Esophagus squamous epithelium (tissue), 4 donors: ENCODE results near the genes HPDL and TESK2.

GRCh38 chr1:45326573-45327690, at the start of gene HPDL:
HPDL (plus strand) TSS chr1:45326895.
- PRO-cap, result bidirectional peak, plus-strand start at chr1:45326932, minus-strand start at chr1:45326787
- RAMPAGE, long total RNA, 4 experiments, result start-site peak on the plus strand in 2 of 4 experiments, at chr1:45326851-45326897 at its widest, 15 to 19 reads per replicate

GRCh38 chr1:45490616-45491725, at the start of gene TESK2:
TESK2 (minus strand) TSS chr1:45491163.
- PRO-cap, result bidirectional peak, plus-strand start at chr1:45491450, minus-strand start at chr1:45491162
- RAMPAGE, long total RNA, 4 experiments, result start-site peak on the minus strand in 4 of 4 experiments, at chr1:45491134-45491163 at its widest, 18 to 101 reads per replicate

DNA sequence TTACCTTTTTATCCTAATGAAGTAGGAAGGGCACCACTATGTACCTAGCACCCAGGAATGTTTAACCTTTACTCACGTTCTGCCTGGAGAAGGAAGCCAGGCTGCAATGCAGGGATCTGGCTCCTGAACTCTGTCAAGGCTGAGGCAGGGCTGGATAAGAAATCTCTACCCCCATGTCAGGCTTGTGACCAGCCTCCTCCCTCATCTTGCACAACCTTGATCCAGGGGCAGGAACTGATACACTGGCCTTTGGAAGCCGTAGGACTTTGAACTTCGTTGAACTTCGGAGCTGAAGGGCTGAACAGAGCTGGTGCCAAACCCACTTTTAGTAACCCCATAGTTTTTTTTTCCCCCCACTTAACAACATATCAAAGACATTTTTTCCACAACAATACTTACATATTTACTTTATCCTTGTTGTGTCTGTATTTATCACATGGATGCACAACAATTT, 8.0 kb upstream of the AKR1A1 start:
- PRO-cap, result bidirectional peak, plus-strand start at position 279 of the sequence, minus-strand start at position 132 of the sequence
- RAMPAGE, long total RNA, 4 experiments, result no peak in any of the 4 experiments

- PRO-cap, result bidirectional peak, plus-strand start at chr1:45584783, minus-strand start at chr1:45584577; unidirectional peak, plus-strand start at chr1:45584783; bidirectional peak, plus-strand start at chr1:45585031, minus-strand start at chr1:45585040
- RAMPAGE, long total RNA, 4 experiments, result no peak in any of the 4 experiments
Observed at GRCh38 chr1:45584222-45585441, 791 bp downstream of the NASP start.

GRCh38 chr1:45615677-45616458, 8.0 kb downstream of the CCDC17 start:
- PRO-cap, result no peak
- RAMPAGE, long total RNA, 4 experiments, result no peak in any of the 4 experiments

DNA sequence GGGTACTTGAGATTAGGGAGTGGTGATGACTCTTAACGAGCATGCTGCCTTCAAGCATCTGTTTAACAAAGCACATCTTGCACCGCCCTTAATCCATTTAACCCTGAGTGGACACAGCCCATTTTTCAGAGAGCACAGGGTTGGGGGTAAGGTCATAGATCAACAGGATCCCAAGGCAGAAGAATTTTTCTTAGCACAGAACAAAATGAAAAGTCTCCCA, 10.6 kb downstream of the IPP start:
- PRO-cap, result no peak
- RAMPAGE, long total RNA, 4 experiments, result no peak in any of the 4 experiments

- PRO-cap, result no peak
- RAMPAGE, long total RNA, 4 experiments, result no peak in any of the 4 experiments
Observed at GRCh38 chr1:45872101-45872528, 68.7 kb downstream of the MAST2 start.

GRCh38 chr1:45892365-45892815, 89.0 kb downstream of the MAST2 start:
- PRO-cap, result unidirectional peak, minus-strand start at chr1:45892487
- RAMPAGE, long total RNA, 4 experiments, result no peak in any of the 4 experiments

- PRO-cap, result no peak
- RAMPAGE, long total RNA, 4 experiments, result no peak in any of the 4 experiments
Observed at GRCh38 chr1:46173192-46173995, 1.5 kb upstream of the TSPAN1 start.

DNA sequence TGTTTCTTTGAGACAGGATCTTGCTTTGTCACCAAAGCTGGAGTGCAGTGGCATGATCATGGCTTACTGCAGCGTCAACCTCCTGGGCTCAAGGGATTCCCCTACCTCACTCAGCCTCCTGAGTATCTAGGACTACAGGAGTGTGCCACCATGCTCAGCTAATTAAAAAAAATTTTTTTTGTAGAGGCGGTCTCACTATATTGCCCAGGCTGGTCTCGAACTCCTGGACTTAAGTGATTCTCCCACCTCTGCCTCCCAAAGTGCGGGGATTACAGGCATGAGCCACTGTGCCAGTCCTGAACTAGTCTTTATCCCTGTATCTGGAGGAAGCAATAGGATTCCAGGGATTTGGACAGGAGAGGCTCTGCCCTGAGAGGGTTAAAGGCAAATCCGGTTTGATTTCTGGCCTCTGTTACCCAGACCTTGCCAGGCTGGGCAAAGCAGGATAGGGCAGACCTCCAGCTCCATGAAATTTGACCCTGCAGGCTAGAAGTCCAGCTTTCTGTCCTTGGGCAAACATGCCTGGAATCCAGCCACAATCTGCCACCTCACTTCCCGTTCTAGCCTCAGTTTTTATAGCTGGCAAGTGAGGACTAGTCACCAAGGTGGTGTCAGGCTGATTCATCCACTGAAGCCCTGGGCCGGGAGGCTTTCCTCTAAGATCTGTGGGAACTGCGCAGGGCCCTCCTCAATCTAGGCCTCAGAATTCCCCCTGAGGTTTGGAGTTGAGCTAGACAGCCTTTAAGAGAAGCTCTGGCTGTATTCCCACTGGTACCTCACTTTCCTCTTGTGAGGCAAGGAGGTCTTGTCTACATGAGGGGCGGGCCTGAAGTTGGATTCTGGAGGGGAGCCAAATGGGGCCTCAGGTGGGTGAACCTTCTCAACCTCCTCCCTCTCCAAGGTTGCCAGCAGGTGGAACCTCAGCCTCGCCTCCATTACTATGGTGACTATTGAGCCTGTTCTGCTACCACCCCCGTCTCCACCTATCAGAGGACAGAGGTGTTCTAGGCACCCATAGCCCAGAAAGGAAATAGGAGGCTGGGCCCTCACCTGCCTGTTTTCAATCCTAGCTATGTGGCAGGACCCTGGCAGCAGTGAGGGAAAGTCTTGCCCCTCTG, 6.9 kb upstream of the P3R3URF start:
- PRO-cap, result bidirectional peak, plus-strand start at position 624 of the sequence, minus-strand start at position 630 of the sequence
- RAMPAGE, long total RNA, 4 experiments, result no peak in any of the 4 experiments

DNA sequence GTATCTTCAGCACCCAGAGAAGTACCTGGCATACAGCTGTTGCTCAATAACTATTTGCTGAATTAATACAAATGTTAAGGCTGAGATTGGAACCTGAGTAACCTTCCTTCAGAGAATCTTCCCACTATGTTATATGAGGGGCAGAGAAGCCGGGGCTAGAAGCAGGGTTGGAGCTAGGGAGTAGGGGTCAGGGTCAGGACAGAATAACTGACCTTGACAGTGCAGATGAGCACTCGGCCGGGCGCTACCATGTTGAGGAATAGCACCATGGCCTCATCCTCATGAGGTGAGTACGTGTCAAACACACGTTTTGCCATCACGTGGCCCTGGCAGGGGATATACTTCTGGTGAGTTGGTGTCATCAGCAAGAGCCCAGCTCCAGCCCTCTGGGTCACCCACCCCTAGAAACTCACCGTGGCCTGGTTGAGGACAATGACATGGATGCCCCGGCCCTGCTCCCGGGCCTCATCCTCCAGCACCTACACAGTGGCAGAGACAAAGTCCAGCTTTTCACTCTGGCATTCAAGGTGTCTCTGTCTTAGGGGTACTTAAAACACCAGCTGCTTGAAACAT, 2.5 kb downstream of the POMGNT1 start:
- PRO-cap, result no peak
- RAMPAGE, long total RNA, 4 experiments, result no peak in any of the 4 experiments

DNA sequence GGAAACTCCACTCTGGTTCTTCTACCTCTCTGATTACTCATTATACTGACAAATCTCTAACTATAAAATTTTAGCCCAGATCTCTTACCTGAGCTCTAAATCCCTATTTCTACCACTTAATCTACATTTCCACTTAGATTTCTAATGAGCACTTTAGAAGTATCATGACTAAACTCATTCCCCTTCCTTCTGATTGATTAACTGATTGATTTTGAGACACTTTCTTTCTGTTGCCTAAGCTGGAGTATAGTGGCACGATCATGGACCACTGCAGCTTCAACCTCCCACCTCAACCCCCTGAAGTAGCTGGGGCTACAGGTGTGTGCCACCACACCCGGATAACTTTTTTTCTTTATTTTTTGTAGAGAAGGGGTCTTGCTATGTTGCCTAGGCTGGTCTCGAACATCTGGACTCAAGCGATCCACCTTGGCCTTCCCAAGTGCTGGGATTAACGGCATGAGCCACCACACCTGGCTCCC, 27.4 kb downstream of the LRRC41 start:
- PRO-cap, result no peak
- RAMPAGE, long total RNA, 4 experiments, result no peak in any of the 4 experiments

GRCh38 chr1:46301204-46301832, 2.1 kb downstream of the LRRC41 start:
- PRO-cap, result no peak
- RAMPAGE, long total RNA, 4 experiments, result no peak in any of the 4 experiments

DNA sequence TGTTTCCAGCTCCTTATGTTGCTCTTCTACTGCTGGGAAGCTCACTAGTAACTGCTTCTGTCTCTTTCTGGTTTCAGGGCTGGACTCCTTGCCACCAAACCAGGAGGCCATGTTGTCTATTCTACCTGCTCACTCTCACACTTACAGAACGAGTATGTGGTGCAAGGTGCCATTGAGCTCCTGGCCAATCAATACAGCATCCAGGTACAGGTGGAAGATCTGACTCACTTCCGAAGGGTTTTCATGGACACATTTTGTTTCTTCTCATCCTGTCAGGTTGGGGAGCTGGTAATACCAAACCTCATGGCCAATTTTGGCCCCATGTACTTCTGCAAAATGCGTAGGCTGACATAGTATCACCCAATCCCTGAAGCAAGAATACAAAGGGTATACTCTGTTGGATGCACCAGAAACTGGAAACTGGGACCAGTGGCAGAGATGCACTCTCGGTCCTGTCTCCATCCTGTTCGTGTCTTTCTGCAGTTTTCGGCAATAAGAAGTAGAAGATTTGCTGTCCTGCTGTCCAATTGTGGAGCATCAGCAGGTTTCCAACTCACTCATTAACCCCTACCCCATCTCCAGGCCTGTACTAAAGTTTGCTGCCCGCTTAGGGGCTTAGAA, 21.0 kb downstream of the NSUN4 start:
- PRO-cap, result no peak
- RAMPAGE, long total RNA, 4 experiments, result no peak in any of the 4 experiments

- PRO-cap, result no peak
- RAMPAGE, long total RNA, 4 experiments, result no peak in any of the 4 experiments
Observed at GRCh38 chr1:46363005-46363754, 22.6 kb downstream of the NSUN4 start.

GRCh38 chr1:46533167-46533908, 2.0 kb downstream of the TMEM275 start:
- PRO-cap, result no peak
- RAMPAGE, long total RNA, 4 experiments, result no peak in any of the 4 experiments

GRCh38 chr1:46665565-46666366, 2.4 kb downstream of the ATPAF1 start:
- PRO-cap, result no peak
- RAMPAGE, long total RNA, 4 experiments, result no peak in any of the 4 experiments

DNA sequence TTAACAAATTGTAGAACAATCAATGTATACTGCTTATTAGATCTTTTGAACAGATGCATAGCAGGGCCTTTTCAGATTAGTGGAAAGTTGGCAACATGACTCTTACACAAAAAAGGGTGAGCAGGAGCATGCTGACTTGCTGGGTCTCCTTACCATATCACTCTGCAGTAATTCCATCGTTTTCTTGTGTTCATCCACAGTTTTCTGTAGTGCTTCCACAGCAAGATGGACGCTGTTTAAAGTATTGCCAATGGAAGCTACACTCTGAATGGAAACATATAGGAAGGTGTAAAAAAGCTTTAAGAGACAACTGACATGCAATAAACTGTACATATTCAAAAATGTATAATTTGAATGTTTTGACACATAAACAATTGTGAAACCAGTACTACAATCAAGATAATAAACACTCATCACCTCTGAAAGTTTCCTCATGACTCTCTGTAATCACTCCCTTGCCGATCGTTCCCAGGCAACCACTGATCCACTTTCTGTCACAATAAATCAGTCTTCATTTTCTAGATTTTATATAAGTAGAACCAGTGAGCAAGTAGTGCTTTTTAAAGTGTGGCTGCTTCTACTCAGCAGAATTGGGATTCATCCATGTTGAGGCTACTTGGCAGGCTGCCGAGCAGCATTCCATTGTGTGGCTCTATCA, 20.1 kb downstream of the TEX38 start:
- PRO-cap, result no peak
- RAMPAGE, long total RNA, 4 experiments, result no peak in any of the 4 experiments

GRCh38 chr1:46801269-46801840, 2.5 kb downstream of the CYP4B1 start:
- PRO-cap, result bidirectional peak, plus-strand start at chr1:46801618, minus-strand start at chr1:46801519
- RAMPAGE, long total RNA, 4 experiments, result no peak in any of the 4 experiments

DNA sequence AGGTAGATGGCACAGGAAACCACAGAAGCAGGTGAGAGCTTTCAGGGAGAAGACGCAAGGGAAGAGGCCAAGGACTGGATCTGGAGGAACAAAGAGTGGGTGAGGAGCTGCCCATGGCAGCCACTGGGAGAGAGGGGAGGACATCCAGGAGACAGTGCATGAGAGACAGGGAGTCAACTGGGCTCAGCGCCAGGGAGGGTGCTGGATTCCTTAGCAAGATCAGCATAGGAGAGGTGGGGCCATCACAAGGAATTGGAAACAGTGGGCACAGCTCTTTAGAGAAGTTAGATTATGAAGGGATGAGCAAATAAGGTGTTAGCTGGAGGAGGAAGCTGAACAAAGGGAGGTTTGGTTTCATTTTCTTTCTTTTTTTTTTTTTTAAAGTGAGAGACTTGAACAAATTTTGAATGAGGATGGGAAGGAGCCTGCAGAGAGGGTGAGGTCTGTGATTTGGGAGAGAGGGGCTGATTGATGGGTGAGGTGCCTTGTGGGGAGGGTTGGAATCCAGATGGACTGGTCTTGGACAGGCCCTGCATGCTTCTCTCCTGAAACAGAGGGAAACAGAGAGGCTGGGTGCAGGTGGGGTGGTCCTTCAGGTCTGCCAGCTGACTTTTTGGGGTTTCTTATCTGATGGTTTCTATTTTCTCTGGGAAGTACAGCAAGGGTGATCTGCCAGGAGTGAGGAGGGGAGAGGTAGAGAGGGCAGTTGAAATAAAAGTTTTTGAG, 5.4 kb downstream of the CYP4B1 start:
- PRO-cap, result no peak
- RAMPAGE, long total RNA, 4 experiments, result no peak in any of the 4 experiments